ENCODE measurements around a stretch of chr16.

DNA sequence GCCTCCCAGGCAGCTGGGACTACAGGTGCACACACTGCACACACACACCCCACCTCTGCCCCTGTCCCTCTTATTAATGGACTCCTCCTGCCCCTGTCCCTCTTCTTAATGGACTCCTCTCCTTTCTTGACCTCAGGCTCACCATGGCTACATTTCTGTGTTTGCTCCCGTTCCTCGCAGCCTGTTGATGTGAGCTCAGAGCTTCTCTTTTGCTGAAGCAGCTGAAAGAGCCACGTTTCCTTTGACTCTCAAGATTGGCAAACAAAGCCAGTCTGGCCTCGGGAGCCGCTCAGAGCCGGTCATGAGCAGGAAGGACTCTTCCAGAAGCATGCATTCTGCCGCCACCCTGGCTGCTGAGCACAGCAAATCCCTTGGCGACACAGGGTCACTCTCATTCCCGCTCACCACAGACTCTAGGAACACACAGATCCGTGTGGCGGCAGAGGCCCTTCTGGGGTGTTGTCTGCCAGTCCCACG is 157.1 kb downstream of the C16orf95 start:
- PRO-cap, result no peak
- RAMPAGE, long total RNA, 4 experiments, result no peak in any of the 4 experiments

DNA sequence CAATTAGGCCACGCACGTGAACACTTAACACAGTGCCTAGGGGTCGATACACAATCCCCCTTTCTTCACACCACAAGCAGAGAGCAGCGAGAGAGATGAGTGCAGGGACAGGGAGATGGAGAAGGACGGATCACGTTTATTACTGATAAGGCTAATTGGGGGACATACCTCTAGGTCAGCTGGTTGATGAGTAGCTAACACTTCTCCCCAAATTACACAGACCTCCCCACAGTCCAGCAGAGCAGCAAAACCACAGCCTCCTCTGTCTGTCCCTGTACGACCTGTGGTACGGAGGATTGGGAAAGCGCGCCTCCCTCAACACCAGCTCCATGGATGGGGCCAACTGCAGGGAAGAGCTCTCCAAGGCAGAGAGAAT is 155.2 kb downstream of the C16orf95 start:
- PRO-cap, result no peak
- RAMPAGE, long total RNA, 4 experiments, result no peak in any of the 4 experiments

- PRO-cap, result no peak
- RAMPAGE, long total RNA, 4 experiments, result no peak in any of the 4 experiments
Observed at GRCh38 chr16:87178061-87178643, 139.0 kb downstream of the C16orf95 start.

DNA sequence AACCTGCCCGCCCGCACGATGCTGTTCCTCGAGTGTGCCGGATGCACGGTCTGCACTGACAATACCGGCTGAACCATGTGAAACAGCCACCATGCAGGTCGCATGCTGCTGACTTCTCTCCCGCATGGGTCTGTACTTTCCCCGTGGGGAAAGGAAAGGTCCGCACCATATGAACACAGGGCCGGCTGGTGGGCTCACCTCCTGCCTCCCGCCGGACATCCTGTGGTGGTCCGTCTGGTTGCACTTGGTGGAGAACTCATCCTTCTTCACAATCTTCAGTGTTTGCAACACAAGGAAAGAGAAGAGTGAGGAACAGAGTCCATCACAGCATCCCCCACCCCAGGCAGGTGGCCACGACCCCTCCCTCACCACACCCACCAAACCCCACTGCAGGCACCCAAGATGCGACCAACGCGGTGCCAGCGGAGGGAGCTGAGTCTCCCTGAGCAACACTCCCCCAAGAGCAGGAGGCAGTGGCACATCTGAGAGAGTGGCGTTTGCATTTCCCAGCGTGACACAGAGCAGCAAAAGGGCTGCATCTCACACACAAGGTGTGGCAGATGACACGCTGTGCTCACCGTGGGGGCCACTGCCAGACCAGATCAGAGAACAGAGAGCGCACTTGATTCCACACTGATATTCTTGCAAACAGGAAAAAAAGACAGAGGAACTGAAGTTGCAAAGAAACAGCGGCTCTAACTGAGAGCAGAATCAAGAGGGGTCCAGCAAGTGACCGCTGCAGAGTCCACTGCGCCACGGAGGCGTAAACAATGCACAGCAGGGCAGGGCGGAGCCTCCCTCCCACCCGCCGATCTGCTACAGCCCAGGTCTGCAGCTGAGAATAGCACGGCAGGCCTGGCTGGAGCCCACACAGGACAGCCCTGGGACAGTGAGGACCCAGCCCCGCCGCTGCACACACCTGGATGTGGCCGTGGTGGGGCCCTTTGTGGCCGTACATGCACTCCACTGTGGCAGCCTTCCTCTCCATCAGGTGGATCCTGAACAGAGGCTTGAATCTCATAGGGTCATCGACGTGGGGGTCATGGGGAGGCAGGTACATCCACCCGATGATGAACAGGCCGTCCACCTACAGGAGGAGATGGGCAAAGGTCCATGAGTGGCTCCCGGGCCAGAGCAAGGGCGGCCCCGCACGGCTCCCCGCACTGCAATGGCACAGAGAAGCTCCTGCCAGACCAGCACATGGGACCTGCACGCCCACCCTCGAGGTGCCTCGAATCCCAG is 25.9 kb upstream of the C16orf95 start:
- PRO-cap, result no peak
- RAMPAGE, long total RNA, 4 experiments, result no peak in any of the 4 experiments

DNA sequence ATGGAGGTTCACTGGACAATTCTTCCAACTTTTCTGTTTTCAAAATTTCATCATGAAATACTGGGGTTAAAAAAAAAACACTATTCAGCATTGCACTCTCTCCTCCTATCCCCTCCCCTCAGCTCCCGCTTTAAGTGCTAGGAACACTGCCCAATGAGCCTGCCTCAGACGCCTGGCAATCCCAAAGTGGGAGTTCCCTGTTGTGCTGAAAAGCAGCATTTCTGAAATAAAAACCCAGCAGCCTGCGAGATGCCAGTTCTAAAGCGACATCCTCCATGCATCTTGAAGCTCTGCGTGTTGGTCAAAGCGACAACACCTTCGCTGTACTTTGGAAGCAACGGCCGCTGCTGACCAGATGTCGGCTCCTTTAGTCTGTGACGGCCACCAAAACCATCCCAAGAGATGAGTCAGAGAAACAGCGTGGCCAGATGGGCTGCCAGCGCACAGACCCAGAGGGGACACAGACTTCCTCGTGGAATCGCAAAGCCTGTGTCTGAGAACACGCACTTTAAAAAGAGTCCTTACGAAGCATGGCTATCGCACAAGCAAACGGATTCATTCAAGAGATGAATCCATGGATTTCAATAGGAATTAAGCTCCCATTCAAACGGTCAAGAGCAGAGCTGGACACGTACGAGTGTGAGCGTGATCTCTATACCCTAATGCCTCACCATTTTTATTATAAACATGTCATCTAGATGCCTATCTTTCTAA is 32.8 kb downstream of the FBXO31 start:
- PRO-cap, result no peak
- RAMPAGE, long total RNA, 4 experiments, result no peak in any of the 4 experiments

DNA sequence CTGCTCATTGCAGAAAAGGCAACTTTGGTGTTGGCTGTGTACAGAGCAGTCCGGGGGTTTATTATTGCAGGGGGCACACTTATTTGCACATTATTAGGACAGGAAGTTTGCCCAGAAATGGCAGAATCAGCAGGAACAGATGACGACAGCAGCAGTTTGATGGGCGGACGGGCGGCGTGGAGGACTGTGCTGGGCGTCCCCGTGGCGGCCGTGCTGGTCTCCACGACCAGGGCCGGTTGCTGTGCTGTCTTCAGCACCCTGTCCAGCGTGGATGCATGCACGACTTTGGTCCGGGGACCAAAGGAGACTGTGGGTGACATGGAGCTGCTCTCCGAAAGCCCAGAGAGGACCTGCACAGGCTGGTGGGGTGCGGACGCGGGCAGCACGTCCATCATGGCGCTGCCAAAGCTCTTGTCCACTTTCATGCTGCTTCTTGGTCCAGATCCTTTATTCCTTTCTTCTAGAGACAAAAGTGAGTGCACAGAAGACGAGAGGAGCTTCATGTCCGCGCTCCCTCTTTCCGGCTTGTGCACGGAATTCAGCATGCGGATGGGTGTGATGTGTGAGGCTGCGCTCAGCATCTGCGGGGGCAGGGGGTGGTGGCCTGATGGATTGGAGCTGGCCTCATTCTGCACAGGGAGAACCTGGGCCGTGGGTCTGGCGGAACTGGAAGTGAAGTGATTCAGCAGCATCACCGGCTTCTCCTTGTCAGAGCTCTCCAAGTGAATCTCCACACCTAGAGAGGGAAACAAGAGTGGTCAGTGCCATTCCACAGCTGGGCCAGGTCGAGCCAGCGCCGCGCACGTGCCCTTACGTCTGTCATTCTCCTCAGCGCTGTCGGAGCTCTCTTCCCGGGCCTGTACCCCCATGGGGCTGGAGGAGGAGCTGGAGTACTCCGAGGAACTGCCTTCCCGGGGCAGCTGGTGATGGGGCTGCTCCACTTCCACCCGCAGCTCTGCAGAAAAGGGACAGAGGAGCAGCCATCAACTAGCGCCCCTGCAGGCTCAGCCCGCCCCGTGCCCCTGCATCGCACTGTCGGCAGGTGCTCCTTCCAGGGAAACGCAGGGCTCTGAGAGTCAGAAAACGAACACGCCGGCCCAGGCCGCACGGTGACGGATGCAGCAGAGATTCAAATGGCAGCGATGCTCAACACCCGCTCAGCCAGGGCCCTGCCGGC is 20.5 kb downstream of the MAP1LC3B start:
- PRO-cap, result no peak
- RAMPAGE, long total RNA, 4 experiments, result no peak in any of the 4 experiments

- PRO-cap, result unidirectional peak, plus-strand start at chr16:87461714; bidirectional peak, plus-strand start at chr16:87461971, minus-strand start at chr16:87461888
- RAMPAGE, long total RNA, 4 experiments, result no peak in any of the 4 experiments
Observed at GRCh38 chr16:87461295-87462214, 31.3 kb downstream of the ZCCHC14 start.

- PRO-cap, result unidirectional peak, minus-strand start at chr16:87464549; bidirectional peak, plus-strand start at chr16:87464896, minus-strand start at chr16:87464788
- RAMPAGE, long total RNA, 4 experiments, result no peak in any of the 4 experiments
Observed at GRCh38 chr16:87464212-87465367, 28.2 kb downstream of the ZCCHC14 start.

- PRO-cap, result no peak
- RAMPAGE, long total RNA, 4 experiments, result no peak in any of the 4 experiments
Observed at GRCh38 chr16:87506986-87507930, 14.4 kb upstream of the ZCCHC14 start.

DNA sequence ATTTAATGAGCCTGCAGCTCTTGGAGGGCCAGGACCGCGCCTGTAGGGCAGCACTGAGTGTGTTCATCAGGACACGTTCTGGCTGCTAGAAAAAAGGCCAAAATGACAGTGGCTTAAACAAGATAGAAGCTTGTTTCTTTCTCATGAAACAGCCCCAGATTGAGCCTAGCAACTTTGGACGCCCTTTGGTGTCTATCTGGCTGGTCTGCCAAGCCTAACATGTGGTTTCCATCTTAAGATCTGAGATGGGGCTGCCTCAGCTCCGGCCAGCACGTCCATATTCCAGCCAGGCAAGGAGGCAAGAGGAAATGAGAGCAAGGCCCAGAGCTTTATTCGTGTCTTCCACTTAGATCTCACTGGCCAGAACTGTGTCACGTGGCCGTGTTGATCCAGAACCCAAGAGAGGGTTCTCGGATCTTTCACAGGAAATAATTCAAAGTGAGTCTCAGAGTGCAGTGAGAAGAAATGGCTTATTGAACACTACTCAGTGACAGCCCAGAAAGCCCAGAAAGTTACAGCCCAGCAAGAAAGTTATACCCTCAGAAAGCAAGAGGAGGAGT is 28.9 kb upstream of the ZCCHC14 start:
- PRO-cap, result no peak
- RAMPAGE, long total RNA, 4 experiments, result no peak in any of the 4 experiments

DNA sequence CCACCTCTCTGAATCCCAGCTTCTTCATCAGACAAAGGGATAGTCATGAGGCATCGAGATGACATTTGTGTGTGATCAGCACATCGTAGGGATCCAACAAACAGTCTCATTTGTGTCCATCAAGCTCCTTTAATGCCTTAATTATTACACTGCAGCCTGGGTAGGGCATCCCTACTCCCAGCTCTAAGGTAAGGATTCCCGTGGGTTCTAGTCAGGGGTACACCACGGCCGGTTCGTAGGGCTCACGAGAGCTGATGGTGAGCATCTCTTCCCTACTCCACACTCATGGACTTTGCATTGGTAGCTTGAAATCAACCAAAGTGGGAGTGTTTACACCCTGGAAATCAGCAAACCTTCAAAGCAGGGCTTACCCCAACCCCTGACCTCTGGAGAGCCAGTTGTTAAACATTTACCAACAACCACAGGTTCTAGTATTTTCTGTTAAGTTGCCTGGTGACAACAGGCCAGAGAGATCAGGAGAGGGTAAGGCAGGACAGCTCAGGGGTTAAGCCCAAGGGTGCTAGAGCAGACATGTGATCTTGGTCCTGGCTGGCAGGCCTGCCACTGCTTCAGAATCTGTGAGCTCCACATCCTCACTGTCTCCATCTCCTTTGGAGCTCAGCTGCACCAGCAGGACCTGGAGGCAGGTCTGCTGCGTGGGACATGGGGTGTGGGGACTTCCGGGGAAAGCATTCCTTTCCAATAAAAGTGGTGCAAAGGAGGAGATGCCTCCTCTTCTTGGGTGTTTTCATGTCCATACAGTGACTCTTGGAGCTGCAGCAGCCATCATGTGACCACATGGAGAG is 36.0 kb upstream of the ZCCHC14 start:
- PRO-cap, result no peak
- RAMPAGE, long total RNA, 4 experiments, result no peak in any of the 4 experiments

DNA sequence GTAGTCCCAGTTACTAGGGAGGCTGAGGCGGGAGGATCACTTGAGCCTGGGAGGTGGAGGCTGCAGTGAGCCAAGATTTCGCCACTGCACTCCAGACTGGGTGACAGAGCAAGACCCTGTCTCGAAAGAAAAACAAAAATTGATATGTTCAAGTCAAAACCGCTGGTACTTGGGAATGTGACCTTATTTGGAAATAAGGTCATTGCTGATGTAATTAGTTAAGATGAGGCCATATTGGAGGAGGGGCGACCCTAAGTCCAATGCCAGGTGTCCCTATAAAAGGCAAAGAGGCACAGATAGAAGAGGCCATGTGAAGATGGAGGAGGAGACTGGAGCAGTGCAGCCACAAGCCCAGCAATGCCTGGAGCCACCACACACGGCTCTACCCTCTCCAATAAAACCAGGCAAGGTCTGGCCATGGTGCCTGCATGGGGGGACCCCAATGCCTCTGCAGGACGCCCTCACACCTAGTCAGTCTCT is 50.8 kb upstream of the JPH3 start:
- PRO-cap, result no peak
- RAMPAGE, long total RNA, 4 experiments, result no peak in any of the 4 experiments

DNA sequence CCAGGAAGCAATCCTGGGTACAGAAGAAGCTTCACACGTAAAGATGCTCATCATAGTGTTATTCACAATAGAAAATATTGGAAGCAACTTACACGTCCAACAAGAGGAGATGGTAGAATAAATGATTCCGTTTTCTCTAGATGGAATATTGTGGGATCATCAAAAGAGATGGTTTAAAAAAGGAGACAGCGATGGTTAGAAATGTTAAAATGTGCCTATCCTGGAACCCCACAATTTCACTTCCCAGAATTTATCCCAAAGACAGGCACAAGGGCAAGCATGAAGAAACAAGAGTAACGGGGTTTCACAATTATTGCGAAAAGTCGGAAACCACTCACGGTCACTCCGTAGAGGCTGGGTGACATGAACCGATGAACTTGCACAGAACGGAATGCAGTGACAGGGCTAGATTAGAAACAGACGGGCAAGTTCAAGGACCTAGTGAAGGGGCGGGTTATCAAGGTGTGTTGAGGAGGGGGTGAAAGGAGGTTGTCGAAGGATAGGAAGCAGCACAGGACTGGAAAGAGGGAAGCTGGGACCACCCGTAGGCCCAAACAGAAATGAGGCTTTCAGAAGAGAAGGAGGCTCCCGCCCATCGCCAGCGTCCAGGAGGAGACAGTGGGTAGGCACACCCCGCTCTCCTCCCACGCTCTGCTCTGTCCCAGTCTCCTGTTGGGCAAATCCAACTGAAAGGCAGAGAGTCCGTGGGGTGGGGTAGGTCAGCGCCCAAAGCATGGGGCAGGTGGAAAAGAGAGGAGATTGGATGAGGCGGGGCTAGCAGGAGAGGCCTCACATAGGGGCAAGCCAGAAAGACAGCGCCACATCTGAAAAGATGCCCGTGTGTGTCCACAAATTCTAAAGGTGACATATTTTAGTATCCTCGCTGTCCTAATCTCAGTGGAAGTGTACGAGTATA is 47.5 kb upstream of the JPH3 start:
- PRO-cap, result no peak
- RAMPAGE, long total RNA, 4 experiments, result no peak in any of the 4 experiments

GRCh38 chr16:87725011-87725279 is 40.8 kb downstream of the KLHDC4 start:
- PRO-cap, result no peak
- RAMPAGE, long total RNA, 4 experiments, result no peak in any of the 4 experiments

DNA sequence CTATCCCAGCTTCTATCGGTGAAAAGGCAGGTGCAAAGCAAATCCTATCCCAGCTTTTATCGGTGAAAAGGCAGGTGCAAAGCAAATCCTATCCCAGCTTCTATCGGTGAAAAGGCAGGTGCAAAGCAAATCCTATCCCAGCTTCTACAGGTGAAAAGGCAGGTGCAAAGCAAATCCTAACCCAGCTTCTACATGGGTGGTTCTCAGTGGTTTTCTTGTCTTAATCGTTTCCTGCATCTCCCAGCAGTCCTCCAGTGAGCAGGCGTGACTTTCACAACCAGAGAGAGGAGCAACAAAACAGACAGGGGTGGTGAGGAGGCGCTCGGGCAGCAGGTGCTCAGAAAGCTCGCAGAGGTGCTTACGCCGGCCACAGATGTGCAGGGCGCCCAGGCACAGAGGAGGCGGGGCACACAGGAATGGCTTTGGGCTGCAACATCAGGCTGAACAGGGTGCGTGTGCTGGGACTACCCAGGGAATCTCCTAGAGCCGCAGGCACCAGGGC is 32.7 kb downstream of the KLHDC4 start:
- PRO-cap, result no peak
- RAMPAGE, long total RNA, 4 experiments, result no peak in any of the 4 experiments

DNA sequence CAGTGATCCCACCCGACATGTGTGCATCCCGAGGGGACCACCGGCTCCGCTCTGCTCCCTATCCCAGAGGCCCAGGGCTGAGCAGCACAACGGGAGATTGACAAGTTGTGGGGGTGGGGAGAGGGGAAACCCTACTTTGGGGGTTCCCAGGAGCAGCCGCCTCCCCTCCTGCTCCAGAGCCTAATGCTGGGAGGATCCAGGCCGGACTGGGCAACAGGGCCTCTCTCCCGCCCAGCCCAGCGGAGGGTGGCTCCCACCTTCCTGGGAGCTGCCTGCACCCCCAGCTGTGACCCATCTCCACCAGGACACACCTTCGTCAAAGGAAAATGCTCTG is 25.5 kb downstream of the KLHDC4 start:
- PRO-cap, result no peak
- RAMPAGE, long total RNA, 4 experiments, result no peak in any of the 4 experiments

GRCh38 chr16:87747457-87748135 is 18.2 kb downstream of the KLHDC4 start:
- PRO-cap, result no peak
- RAMPAGE, long total RNA, 4 experiments, result no peak in any of the 4 experiments

- PRO-cap, result no peak
- RAMPAGE, long total RNA, 4 experiments, result no peak in any of the 4 experiments
Observed at GRCh38 chr16:87822656-87823313, 46.5 kb downstream of the SLC7A5 start.

DNA sequence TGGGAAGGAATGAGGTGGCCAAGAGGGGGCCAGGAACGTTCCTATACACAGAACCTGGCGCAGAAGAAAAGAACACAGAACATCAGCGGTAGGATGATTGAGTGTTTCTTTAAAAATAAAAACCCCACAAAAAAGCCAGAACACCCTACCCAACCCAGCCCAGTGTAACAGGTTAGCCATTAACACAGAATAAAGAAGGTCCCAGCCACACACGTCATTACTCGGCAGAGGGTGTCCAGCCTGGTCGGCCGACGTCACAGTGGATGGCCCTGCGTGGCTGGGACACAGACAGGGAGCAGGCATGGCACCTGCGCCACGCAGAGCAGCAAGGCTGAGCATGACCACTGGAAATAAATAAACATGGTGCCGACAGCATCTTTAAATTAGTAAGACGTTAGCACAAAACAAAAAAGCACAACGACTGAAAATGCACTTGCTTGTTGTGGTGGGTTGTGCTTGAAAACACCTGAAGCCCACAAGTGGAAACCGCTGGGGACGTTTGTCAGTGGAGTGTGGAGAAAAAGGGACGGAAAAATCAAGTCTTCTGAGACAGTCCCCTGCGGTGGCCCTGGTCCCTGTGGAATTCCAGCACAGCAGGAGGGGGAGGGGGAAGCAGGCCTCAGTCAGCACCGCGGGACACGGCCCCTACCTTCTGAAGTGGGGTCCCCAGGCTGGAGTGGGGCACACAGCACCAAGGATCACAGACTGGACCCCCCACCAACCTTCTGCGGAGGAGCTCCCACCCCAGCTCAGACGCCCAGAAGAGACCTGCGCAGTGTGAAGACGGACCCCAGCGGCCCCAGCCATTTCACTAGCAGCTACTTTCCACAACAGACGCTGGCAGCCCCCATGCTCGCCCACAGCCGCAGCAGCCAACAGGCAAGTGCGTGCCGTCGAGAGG is 39.1 kb downstream of the SLC7A5 start:
- PRO-cap, result no peak
- RAMPAGE, long total RNA, 4 experiments, result no peak in any of the 4 experiments

DNA sequence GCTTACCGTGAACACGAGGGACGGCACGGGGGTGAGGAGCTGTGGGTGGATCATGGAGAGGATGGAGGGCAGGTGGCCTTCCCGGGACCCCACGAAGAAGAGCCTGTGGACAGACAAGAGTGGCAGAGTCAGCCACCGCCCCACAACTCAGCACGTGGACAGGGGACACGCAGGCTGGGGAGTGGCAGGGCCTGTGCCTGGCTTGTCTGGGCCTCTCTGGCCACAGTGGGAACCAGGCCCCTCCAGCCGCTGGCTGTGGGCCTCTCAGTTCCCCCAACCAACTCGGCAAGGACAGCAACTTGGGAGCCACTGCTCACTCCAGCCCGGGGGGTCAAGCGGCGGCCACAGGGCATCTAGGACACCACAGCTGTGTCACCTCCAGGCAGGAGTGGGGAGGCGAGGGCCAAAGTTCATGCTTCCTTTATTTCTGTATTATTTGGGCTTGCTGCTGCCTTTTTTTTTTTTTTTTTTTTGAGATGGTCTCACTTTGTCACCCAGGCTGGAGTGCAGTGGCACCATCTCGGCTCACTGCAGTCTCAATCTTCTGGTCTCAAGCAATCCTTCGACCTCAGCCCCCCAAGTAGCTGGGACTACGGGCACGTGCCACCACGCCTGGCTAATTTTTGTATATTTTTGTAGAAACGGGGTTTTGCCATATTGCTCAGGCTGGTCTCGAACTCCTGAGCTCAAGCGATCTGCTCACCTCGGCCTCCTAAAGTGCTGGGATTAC is 31.3 kb downstream of the SLC7A5 start:
- PRO-cap, result no peak
- RAMPAGE, long total RNA, 4 experiments, result no peak in any of the 4 experiments